Measurements from ENCODE around the genes LHFPL3, SRPK2 and SYPL1.

- RRBS, result 5% methylated on average over 19 of the region's 55 CpGs
Observed at GRCh38 chr7:102285959-102286644, 566 bp upstream of the SH2B2 start.

GRCh38 chr7:102306789-102307699 lies 20.4 kb downstream of the SH2B2 start:
- RRBS, result no CpG with 5 or more reads among the region's 20 CpGs

GRCh38 chr7:102390053-102390507 lies 6.1 kb upstream of the PRKRIP1 start:
- RRBS, result no CpG with 5 or more reads among the region's 7 CpGs

- RRBS, result no CpG with 5 or more reads among the region's 11 CpGs
Observed at GRCh38 chr7:102429526-102430269, 3.7 kb upstream of the ORAI2 start.

GRCh38 chr7:102791294-102791692 lies 42.5 kb downstream of the FAM185A start:
- RRBS, result no CpG with 5 or more reads among the region's 5 CpGs

DNA sequence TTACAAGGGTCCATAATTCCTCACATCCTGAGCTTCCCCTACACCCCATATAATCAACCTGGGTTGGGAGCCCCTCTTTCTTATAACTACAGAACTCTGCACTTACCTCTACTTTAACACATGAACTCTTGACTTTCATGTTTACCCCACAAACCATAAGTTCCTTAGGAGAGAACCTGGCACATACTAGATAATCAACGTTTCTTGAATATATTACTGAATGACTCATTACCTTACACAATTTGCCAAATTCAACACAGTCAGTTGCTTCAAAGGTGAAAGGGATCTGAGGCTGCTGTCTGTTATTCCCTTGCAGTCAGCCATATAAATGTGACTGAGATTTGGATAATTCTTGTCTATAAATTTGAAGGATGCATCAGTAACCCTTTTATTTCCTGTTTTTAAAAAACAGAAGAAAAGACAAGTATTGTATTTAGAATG lies 29.7 kb upstream of the LRRC17 start:
- RRBS, result no CpG with 5 or more reads among the region's 1 CpG

DNA sequence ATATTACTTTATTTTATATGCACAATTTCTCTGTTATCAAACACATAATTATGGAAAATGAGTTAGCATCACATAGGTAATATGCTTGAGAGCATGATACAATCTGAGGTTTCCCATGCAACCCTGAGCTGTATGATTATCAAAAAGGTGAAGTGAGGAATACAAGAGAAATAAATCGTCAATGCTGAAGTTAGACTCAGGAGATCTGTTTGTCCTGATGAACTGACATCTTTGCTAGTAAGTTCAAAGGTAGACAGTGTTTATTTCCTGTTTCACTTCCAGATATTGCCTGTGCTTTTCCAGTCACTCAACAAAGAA lies 214.3 kb upstream of the SLC26A5 start:
- RRBS, result no CpG with 5 or more reads among the region's 1 CpG

DNA sequence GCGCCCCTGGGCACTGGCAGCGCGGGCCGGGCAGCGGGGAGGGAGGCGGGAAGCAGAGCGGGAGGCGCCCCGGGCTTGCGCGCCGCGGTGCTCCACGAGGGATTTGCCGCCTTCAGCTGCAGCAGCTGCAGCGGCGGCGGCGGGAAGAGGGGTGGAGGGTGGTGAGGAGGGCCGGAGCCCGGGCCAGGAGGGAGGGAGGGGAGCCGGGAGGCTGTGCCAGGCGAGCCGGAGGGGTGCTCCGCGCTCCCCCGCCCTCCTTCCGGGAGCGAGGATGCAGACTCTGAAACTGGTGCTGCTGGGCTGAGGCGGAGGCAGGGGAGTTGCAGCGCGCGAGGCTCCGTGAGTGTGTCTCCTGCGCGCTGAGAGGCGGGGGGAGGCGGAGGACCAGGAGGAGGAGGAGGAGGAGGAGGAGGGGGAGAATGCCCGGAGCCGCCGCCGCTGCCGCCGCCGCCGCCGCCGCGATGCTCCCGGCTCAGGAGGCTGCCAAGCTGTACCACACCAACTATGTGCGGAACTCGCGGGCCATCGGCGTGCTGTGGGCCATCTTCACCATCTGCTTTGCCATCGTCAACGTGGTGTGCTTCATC lies at the start of gene LHFPL3:
Gene LHFPL3 (plus strand): TSS at position 243 of the 587 bp plus-strand sequence.
- RRBS, result 47% methylated on average over 18 of the region's 57 CpGs

- RRBS, result no CpG with 5 or more reads among the region's 10 CpGs
Observed at GRCh38 chr7:105030882-105031500, 17.0 kb downstream of the KMT2E start.

GRCh38 chr7:105101812-105102269 lies 87.8 kb downstream of the KMT2E start:
- RRBS, result no CpG with 5 or more reads among the region's 4 CpGs

DNA sequence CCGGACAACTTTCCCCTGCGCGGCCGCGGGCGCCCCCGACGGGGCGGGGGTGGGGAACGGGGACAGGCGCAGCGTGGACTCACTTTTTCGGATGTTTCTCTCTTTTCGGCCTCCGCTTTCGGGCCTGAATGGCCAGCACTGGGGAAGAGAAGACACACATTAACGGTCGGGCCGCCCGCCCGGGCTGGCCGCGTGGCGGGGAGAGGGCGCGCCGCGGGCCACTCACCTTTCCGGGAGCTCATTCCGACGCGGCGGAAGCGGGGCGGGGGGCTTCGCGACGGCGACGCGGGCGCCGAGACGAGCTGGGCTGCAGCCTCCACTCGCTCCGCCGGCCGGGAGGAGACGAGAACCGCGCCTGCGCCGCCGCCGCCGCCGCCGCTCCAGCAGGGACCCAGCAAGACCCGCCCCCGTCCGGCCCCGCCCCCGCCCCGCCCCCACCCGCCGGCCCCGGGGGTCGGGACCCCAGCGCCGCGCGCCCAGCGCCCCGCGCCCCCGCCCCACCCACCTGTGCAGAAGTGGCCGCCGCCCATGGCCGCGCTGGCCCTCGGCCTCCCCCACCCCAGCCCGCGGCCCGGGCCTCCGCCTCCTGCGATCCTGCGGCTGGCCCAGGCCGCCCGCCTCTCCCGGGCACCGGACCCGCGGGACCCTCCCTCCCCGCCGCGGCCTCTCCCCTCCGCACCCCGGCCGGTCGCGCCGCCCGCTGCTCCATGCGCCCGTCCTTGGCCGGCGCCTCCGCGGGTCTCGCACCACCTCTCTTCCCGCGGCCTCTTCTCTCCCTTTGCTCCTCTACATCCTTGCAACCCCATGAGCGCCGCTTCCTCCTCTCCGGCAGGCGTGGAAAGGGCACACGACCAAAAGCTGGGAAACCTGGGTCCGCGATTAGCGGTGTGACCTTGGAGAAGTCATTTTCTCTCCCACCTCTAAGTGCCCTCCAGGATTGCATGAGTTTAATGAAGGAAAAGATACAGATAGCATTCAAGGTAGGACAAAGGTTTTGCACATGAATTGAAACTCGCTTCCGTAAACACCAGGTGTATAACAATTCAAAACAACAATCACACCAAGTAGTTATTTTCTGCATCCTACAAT lies at the start of gene SRPK2:
Gene SRPK2 (minus strand): TSS at position 357 of the 1,089 bp plus-strand sequence.
- RRBS, result 5% methylated on average over 50 of the region's 122 CpGs

DNA sequence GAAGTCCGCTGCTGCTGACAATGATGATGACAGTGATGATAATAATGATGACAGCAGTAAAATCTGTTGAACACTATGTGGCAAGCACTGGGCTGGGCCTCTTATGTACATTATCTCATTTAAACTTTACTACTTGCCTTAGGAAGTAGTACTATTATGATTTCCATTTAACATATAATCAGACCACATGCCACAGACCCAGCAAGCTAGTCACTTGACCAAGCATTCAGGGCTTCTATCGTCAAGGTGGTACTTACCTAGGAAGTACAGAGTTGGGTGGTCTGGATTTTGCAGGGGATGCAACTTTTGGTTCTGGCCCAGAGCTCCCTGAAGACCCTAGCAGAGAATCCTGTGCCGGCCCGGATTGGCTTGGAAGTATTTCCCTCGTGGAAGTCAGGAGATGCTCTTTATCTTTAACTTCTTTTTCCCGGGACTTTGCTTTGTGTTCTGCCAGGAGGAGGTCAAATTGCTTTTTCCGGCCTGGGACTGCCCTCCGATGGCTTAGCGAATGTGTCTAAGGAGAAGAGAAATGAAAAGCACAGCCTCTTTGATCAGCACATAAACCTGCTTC lies 56.9 kb upstream of the EFCAB10 start:
- RRBS, result 90% methylated on average over 2 of the region's 9 CpGs

GRCh38 chr7:105639664-105640534 lies 58.6 kb upstream of the EFCAB10 start:
- RRBS, result no CpG with 5 or more reads among the region's 19 CpGs

- RRBS, result no CpG with 5 or more reads among the region's 8 CpGs
Observed at GRCh38 chr7:105775933-105776483, 100.4 kb downstream of the ATXN7L1 start.

- RRBS, result no CpG with 5 or more reads among the region's 8 CpGs
Observed at GRCh38 chr7:105794536-105795359, 81.7 kb downstream of the ATXN7L1 start.

GRCh38 chr7:106112146-106112824 lies at the start of gene SYPL1:
Gene SYPL1, minus strand, starts transcription at chr7:106112312.
- RRBS, result 2% methylated on average over 11 of the region's 69 CpGs

- RRBS, result no CpG with 5 or more reads among the region's 8 CpGs
Observed at GRCh38 chr7:106180585-106181275, 68.6 kb upstream of the SYPL1 start.

GRCh38 chr7:106199809-106200259 lies 84.9 kb downstream of the NAMPT start:
- RRBS, result no CpG with 5 or more reads among the region's 5 CpGs

DNA sequence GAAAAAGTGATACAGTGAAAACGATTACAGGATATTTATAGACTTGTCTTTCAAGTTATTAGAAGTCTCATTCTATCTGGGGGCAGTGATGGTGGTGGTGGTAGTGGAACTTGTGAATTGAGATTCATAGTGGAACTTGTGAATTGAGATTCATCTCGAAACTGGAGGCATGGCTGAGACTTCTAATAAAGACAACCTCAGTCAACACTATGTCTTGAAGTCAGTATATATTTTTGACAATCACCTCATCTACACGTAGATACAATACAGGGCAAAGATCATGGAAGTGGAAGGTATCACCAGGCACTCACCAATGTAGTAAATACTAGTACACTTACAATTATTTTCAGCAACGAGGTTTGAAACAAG lies 1.3 kb upstream of the NAMPT start:
- RRBS, result no CpG with 5 or more reads among the region's 4 CpGs

- RRBS, result no CpG with 5 or more reads among the region's 3 CpGs
Observed at GRCh38 chr7:106504108-106504751, 156.7 kb downstream of the CCDC71L start.